WTC11 (cell line): ENCODE measurements around the gene CSTF3.

DNA sequence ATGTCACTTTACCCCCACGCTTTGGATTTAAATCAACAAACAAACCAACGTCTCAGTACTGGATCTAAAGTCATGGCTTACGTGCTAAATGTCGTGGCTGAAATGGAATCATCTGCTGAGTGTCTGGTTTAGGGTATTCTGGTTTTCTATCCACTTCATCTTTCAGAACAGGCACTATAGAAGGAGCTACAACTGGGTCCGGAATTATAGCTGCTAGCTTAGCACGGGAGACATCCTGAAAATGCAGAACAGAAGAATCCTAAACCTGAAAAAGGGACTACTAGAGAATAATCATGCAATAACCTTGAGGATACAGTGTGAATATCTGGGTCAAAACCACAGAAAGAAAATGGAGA, 47.5 kb downstream of the TCP11L1 start:
- PRO-cap = no peak

DNA sequence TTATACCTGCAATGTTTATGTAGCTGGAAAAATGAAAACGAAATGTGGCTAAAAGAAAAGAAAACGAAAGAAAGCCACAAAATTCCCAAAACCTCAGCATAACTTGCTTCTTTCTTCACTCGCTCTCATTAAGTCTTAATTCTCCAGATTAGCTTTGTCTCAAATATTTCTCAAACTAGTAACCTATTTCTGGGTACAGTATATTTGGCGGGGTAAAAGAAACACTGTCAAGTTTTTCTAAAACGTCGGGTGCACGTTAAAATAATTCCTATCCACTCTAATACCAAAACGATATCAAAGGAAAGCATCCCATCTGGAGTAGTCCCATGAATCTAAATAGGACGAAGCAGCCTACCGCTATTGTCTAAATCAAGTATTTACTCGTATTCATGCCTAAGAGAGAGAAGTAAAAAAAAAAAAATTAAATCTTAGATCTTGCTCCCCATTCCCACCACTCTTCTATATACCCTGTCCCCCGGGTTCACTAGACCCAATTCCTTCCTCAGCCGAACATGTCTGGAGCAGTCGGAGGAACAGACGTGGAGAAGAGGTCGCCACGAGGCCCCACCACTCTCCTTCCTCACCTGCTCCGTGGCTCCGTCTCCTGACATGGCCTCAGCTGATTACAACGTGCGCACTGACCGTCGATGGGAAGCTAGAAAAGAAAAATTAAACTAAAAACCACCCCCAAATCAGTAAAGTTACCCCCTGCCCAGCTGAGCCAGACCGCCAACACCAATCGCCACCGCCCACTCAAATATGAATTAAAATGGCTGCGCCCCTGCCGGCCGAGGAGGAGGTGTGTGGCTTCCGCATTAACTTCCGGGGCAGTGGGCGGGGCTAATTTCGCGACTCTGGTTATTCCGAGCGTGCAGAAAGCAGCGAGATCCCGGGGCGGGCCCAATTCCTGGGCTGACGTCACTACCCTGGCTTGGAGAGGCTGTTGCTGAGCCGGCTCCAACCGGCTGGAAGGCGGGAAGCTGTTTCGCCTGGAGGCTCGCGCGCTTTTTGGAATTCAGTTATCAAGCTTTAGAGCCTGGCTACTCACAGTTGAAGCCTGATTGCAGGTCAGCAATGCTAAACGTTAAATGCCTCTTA, at the start of gene CSTF3:
CSTF3 (minus strand) TSS at position 766 of the 1,098 bp plus-strand sequence.
- PRO-cap = bidirectional peak, plus-strand start at position 524 of the sequence, minus-strand start at position 518 of the sequence; bidirectional peak, plus-strand start at position 960 of the sequence, minus-strand start at position 756 of the sequence

DNA sequence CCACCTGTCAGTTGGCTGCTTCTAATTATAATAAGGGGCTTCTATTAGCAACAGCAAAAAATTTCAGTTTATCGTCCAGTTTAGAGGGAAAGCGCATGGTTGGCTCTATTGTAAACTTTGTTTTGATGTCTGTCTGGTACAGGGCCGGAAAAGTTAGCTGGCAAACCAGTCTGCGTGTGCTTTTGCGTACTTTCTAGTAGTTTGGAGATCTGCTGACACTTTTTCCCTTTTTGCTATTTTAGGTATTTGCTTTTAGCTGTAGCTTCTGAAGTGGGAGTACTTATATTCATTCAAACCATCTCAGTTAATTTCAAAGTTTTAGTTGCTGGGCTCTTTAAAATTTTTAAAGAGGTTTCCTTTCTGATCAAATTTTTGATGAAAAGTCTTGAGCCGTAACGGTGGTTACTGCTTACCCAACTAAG, 1.7 kb downstream of the HIPK3 start:
- PRO-cap = no peak

GRCh38 chr11:33324357-33325042, 51.4 kb upstream of the KIAA1549L start:
- PRO-cap = no peak

GRCh38 chr11:33703713-33704710, 3.4 kb upstream of the C11orf91 start:
- PRO-cap = no peak

DNA sequence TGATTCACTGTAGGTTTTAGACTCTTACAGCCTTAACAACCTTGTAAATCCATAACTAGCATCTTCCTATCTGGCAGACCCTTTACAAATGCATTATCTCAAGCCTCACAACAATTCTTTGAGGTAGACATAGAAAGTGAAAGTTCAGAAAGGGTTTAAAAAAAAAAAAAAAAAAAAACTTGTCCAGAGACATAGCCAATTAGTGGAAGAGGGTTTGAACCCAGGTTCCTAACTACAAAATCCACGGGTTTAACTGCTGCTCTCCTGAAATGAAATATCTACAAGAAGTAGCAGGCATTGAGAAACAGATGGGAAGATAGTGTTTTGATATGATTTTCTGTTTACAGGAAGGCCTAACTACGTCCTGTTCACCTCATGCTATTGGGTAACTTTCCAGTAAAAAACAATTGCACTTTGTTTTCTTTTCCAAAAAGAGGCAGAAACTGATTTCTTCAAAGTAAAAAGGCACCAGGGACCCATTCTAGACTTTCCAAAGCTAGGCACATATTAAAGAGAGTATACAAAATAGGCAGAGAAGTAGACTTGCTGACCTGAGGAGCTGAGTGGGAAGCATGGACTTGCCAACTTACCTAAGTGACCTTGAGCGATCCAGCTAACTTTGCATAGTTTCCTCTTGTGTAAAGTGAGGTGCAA, 5.9 kb upstream of the C11orf91 start:
- PRO-cap = no peak

GRCh38 chr11:33708555-33709914, 8.4 kb upstream of the C11orf91 start:
- PRO-cap = no peak

- PRO-cap = no peak
Observed at GRCh38 chr11:33713349-33713640, 12.7 kb upstream of the C11orf91 start.

DNA sequence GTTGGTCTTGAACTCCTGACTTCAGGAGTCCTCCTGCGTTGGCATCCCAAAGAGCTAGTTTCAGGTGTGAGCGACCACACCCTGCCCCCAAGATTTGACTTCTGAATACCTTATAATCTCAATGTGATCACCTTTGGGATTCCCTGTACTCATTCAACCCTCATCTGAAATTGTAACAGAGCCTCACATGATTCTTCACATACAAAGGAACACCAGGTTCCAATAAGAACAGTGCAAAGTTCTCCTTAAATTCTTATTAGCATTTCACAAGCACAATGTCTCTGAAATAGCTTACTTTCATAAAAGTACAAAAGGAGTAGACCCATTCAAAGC, 17.4 kb downstream of the FBXO3 start:
- PRO-cap = no peak

DNA sequence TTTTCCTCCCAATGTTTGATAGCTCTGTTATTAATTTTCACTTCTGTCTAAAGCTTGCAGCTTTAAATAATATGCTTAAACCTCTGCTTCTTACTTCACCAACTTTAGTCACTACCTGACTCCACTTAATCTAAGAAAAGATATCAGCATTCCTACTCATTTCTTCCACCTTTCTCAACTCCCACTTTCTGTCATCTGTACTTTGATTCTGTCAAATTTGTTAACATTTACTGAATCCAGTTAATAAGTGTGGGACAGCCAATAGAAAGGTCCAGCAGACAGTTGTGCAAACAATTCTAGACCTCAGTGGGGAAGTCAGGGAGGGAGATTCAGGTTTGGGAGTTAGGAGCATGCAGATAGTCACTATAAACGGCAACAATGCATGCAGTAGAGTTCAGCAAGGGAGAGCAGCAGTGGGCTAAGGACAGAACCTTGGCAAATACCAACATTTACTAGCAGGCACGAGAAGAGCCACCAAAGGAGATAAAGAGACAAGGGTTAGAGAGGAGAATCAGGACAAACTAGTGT, 4.1 kb downstream of the FBXO3 start:
- PRO-cap = no peak

- PRO-cap = unidirectional peak, minus-strand start at chr11:33802741
Observed at GRCh38 chr11:33802462-33803044, 28.2 kb upstream of the FBXO3 start.

GRCh38 chr11:33869322-33870325, 22.3 kb downstream of the LMO2 start:
- PRO-cap = bidirectional peak, plus-strand start at chr11:33870150, minus-strand start at chr11:33869883

DNA sequence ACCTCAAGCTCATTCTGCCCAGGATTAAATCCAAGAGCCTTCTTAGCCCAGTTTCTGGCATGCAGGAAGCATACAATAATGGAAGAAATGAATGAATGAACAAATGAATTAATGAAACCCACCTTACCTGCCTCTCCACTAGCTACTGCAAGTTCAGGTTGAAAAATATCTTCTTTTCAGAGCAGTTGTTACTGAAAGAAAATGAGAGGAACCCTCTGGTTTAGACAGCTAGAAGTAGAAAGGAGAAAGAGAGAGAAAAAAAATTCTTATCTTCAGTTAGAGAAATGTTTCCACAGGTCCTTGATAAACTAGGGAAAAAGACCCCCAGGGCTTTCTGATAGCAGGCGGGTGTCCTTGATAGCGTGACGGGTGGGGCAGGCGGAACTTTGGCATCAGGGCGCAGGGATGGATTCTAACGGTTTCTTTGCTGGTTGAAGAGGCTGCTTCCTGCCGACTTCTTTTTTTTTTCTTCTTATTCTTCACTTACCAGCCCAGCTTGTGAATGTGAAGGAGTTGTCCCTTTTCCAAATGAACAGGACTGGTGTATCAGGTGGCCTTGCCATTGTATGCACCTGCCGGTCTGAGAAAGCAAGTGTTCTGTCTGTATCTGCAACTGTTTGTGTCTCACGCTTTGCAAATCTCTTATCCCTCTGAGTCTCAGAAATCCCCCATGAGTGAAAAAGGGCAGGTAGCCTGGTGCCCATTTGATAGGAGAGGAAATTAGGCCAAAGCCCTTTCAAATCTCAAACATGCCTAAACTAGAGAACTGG, 10.0 kb downstream of the LMO2 start:
- PRO-cap = no peak

GRCh38 chr11:33921195-33921634, 29.3 kb upstream of the LMO2 start:
- PRO-cap = no peak

GRCh38 chr11:34034097-34034475, 17.4 kb upstream of the CAPRIN1 start:
- PRO-cap = no peak

DNA sequence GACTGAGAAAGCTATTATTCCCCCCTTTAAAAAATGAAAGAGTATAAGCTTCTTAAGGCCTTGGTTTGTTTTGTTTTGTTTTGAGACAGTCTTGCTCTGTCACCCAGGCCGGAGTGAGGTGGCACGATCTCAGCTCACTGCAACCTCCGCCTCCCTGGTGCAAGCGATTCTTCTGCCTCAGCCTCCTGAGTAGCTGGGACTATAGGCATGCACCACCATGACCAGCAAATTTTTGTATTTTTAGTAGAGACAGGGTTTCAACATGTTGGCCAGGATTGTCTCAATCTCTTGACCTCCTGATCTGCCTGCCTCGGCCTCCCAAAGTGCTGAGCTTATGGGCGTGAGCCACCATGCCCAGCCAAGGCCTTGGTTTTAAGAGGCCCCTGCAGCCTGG, 75.4 kb downstream of the NAT10 start:
- PRO-cap = no peak

GRCh38 chr11:34275578-34275913, 82.3 kb downstream of the ABTB2 start:
- PRO-cap = no peak

DNA sequence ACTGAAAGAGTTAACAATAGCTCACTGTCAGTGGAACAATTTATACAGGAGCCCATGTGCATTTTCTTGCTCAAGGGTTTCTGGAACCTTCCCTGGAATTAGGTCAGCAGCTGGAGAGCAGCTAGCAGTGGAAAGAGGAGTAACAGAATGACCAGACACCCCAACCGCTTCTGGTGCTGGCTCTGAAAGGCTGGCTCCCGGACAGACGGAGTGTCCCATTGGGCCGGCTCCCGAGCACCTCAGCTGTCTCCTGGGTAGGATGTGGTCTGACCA, 44.8 kb downstream of the ABTB2 start:
- PRO-cap = no peak

GRCh38 chr11:34318336-34318907, 39.4 kb downstream of the ABTB2 start:
- PRO-cap = no peak

- PRO-cap = no peak
Observed at GRCh38 chr11:34345258-34345748, 12.5 kb downstream of the ABTB2 start.